ENCODE results near the gene ADAM22.

- PRO-cap = no peak
These were observed 3.2 kb downstream of the ELAPOR2 start for GRCh38 chr7:87056297-87056674.

- PRO-cap = no peak
These were observed 2.4 kb downstream of the DMTF1 start for GRCh38 chr7:87154394-87155379.

- PRO-cap = no peak
These were observed 9.3 kb downstream of the DMTF1 start for GRCh38 chr7:87161391-87162089.

DNA sequence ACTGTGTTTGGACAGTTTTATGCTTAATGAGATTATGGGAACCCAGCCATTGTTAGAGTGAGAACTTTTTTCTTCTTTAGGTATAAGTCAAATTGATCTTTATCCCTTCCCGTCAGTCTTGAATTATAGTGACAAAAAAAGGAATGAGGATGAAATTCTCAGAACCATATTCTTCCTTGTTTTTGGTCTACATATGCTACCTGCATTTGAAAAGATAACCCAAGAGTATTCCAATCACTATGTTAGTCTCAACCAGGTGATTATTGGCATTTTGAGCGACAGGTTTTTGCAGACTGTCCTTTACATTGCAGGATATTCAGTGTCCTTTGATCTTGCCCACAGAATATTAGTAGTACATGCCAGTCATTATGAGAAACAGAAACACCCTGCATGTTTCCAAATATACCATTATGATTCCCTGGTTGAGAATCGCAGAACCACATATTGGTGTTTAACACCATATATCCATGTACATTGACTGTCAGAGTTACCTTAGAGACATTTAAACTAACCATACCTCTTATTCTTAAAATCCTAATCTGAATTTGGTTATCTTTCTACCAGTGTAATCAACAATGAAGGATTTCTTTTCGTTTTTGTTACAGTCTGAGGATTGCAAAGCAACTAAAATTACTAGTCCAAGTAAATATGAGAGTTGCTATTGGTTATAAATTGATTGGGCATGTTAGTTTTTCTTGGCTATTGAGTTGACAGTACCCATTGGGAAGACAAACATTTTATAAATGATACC is 30.6 kb downstream of the TMEM243 start:
- PRO-cap = no peak

GRCh38 chr7:87216485-87217661 is 2.7 kb downstream of the TMEM243 start:
- PRO-cap = bidirectional peak, plus-strand start at chr7:87217347, minus-strand start at chr7:87217326

GRCh38 chr7:87465202-87465663 is 10.2 kb downstream of the ABCB4 start:
- PRO-cap = no peak

DNA sequence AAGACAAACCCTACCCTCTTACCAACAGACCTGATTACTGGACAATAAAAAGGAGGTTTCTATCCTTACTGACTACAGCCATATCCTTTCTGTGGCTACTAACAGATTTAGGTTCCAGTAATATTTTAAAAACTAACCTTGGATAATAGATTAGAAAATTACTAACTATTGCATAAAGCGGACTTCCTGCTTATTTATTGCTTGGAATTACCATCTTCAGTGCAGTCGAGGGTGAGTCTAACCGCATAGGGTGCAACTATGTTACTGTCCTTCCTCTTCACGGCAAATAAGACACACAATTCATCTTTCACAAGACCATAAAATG is 2.2 kb downstream of the SLC25A40 start:
- PRO-cap = no peak

DNA sequence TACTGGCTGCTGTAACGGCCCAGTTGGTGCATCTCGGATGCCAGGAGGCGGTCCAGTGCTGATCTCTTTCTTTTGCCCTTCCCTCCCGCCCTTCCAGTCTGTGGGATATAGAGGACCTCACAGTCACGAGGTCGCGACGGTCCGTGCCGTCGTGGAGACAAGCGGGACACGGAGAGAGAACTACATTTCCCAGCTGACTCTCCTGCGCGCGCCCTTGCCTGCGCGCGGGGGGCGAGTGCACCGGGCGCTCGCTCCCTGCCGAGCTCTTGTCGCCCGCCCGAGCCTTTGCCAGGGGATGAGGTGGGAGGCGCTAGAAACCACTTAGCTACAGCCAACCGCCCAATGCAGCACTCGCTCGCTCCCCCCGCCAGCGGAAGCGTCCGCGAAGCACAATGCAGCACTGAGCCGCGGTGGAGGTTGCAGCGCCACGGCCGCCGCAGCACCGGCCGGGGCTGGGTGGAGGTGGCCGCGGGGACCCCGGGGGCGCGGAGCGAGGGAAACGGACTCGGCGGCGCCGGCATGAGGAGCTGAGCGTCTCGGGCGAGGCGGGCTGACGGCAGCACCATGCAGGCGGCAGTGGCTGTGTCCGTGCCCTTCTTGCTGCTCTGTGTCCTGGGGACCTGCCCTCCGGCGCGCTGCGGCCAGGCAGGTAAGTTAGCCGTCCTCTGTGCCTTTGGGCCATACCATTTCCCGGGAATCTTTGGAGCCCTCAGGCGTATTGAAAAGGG is at the start of gene ADAM22:
Gene ADAM22 (plus strand): TSS at position 350 of the 728 bp plus-strand sequence.
- PRO-cap = unidirectional peak, plus-strand start at position 403 of the sequence

- PRO-cap = bidirectional peak, plus-strand start at chr7:88219024, minus-strand start at chr7:88218985
These were observed 1.2 kb downstream of the SRI start for GRCh38 chr7:88218498-88219217.

DNA sequence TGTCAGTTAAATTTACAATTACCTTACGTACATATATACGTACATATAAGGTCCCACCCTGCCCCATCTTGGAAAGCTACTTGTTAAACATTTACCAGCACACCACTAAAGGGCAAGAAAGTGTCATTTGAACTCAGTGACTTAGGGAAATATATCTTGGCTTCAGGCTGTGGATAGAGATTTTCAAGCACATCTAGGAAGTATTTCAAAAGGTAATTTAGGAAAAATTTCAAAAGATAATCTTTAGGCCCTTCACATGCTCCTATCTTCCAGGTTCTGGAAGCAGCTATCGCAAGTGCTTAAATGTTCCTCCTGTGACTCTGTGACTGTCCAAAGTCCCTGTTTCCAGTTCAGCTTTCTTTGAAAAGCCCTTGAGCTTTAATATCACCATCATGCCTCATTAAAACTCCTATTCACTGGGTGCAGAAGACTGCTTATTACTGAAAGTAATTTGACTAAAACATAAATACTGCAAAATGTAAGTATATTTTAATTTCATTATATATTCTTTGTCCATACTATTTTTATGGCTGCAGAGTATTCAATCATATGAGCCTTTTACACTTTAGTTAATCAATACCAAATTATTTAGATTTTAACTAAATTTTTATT is 9.8 kb upstream of the SRI start:
- PRO-cap = no peak

- PRO-cap = no peak
These were observed 40.4 kb upstream of the STEAP4 start for GRCh38 chr7:88346935-88347604.

- PRO-cap = no peak
These were observed 24.4 kb downstream of the STEAP1 start for GRCh38 chr7:90178651-90179150.

- PRO-cap = unidirectional peak, plus-strand start at chr7:90229959; unidirectional peak, plus-strand start at chr7:90230224
These were observed 15.1 kb upstream of the CFAP69 start for GRCh38 chr7:90229633-90230474.

GRCh38 chr7:90245558-90245986 is 598 bp downstream of the CFAP69 start:
- PRO-cap = no peak

DNA sequence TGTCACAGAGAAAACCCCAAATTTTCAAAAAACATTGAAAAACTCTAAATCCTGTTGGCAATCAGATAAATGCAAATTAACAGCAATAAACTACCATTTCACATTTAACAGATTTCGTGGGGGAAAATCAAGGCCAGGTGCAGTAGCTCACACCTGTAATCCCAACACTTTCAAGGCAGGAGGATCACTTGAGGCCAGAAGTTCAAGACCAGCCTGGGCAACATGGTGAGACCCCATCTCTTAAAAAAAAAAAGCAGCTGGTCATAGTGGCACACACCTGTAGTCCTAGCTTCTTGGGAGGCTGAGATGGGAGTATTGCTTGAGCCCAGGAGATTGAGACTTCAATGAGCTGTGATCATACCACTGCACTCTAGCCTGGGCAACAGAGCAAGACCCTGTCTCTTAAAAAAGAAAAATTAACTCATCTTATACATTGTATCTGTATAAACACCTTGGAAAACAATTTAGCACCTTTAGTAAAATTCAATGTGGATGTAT is 37.0 kb downstream of the CFAP69 start:
- PRO-cap = no peak

GRCh38 chr7:90411111-90411671 is 7.9 kb downstream of the CLDN12 start:
- PRO-cap = no peak

DNA sequence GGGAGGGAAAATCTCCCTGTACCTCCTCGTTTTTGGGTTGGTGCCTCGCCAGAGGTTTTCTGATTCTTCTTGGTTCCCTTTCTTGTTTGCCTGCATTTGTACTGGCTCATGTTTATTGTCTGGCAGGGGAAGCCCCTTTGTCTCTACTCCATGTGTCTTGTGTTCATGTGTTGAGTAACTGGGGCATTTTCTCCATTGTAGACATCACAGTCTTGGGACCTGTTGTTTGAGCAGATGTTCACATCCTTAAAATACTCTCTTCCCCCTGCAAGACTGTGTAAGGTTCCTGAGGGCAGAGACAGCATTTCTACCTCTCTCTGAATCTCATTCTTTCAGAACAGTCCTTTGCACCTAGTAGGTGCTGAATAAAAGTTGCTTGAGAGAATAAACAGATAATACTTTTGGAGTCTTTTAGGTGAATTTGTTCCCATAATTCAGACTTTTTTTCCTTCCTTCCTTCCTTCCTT is 25.1 kb downstream of the CDK14 start:
- PRO-cap = no peak

DNA sequence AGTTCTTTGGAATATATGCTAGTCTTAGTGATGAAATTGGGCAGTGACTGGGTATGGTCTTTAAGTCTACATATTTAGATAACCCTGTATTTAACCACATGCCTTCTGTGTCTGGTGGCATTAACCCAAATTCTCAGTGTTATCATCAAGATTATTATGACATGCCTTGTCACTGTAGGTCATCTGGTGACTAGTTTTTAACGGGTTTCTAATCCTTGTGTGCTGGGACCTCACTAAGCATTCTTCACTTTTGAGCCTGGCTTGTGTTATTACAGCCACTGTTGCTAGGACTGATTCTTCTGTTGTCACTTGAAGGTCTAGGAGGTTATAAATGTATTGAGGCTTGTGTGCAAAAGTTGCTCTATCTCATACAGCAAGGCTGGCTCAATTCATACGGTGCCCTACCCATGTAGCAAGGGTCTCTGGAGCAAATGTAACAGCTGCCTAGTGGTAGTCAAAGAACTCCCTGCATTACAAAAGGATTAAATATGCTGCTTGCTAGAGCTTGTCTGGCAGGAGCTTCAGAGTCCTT is 65.4 kb downstream of the CDK14 start:
- PRO-cap = no peak

DNA sequence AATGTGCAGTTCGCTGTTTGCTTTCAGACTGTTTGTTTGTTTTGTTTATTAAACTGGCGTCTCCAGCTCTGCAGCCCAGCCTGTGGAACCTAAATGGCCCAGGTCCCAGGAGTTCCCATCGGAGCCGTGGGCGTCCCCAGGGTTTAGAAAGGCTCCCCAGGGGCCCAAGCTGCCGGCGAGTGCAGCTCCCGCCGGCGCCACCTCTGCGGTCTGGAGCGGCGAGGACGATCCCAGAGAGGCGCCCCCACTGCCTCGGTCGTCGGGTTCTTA is 908 bp upstream of the FZD1 start:
- PRO-cap = no peak

- PRO-cap = no peak
These were observed 1.0 kb downstream of the FZD1 start for GRCh38 chr7:91265109-91265818.